ENCODE measurements around the genes TEX52 and CRACR2A.

- PRO-cap, result no peak
Observed at GRCh38 chr12:2250733-2251255, 198.0 kb downstream of the CACNA1C start.

- PRO-cap, result no peak
Observed at GRCh38 chr12:2295615-2296552, 243.1 kb downstream of the CACNA1C start.

DNA sequence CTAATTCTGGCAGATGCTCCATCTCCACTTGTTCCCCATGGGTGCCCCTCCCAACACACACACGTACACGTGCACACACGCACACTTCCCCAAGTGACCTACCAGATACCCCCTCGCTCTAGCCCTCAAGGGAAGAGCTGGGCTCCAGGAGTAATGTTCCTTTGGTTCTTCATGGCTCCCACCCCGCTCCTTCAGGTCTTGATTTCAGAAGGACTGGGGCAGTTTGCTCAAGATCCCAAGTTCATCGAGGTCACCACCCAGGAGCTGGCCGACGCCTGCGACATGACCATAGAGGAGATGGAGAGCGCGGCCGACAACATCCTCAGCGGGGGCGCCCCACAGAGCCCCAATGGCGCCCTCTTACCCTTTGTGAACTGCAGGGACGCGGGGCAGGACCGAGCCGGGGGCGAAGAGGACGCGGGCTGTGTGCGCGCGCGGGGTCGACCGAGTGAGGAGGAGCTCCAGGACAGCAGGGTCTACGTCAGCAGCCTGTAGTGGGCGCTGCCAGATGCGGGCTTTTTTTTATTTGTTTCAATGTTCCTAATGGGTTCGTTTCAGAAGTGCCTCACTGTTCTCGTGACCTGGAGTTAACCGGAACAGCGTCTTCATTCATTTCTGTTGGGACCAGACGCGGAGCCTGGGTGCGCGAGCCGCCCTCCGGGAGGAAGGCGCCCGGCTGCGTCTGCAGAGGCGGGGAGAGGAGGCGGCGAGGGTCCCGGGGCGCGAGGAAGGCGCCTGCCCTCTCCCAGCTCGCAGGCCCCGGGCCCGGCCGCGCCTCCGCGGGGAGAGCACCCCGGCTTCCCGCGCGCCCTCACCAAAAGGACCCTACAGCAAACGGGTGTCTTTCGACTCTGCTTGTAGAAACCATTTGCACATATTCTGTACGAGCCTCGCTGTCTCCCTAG, 103.8 kb upstream of the FKBP4 start:
- PRO-cap, result no peak

GRCh38 chr12:2796917-2797538, 2.3 kb downstream of the FKBP4 start:
- PRO-cap, result no peak

GRCh38 chr12:2833758-2834372, 970 bp downstream of the NRIP2 start:
- PRO-cap, result no peak

- PRO-cap, result no peak
Observed at GRCh38 chr12:2856163-2857388, at the start of gene TEX52. Gene TEX52 (minus strand): TSS chr12:2857039.

GRCh38 chr12:2982309-2982794, 23.2 kb downstream of the TEAD4 start:
- PRO-cap, result no peak

DNA sequence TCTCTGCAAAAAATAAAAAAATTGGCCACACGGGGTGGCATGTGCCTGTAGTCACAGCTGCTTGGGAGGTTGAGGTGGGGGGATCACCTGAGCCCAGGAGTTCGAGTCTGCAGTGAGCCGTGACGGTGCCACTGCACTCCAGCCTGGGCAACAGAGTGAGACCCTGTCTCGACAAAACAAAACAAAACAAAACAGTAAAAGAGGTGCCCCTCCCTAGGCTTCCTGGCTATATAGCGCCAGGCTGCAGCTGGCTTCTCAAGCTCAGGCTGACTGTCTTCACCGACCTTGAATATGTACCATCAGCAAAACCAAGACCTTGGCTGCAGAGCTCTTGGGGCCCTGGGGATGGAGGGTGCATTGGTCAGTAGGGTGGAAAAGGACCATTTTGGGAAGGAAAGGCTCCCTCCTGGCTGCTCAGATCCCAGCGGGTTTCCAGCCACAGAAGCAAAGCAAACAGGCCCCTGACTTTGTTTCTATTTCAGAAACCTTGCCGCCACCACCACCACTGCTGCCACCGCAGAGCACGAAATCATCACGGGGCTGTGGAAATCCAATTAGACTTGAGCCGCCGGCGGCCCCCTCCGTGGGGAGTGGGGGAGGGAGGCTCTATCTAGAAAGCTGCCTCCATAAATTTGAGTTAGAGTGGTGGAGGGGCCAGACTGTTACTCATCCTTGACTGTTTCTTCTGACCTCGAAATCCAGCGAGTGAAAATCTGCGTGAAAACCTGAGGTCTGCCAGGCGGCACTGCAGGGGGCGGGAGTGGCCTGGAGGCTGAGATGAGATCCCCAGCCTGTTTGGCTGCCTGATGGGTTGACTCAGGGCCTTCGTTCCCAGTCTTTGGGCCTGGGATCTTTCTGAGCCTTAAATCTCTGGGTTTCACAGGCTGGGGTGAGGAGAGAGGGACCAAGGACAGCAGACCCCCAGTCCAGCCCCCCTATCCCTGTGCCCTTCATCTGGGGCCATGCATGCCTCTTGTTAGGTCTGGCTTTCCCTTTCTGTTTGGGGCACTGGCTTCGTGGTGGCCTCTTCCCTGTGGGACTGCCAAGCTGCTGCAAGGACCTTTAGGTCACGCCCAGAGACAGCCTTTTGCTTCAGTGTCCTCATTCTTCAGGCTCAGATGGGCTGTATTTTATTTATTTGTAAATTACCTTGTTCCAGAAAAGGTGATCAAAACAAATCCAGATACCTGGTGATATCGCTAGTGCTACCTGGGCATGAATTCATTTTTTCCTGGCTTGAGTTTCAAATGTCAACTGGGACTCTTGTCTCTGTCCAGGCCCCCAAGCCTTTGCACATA, 29.9 kb downstream of the TSPAN9 start:
- PRO-cap, result no peak

DNA sequence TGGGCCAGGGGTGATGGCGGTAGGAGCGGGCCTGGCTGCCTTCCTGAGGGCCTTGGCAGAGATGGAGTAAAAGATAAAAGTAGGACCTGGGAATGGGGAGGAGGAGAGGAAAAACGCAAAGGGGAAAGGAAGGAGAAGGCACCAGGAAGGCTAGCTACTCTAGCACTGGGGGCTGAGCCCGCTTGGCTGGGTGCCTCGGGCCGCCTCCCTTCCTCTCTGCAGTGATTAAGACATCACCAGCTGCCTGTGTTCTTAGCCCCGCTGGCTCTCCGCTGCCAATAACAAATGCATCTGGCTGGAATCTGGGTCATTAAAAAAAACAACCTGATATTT, 141.3 kb downstream of the TSPAN9 start:
- PRO-cap, result no peak

GRCh38 chr12:3231196-3232053, 154.2 kb downstream of the TSPAN9 start:
- PRO-cap, result no peak

DNA sequence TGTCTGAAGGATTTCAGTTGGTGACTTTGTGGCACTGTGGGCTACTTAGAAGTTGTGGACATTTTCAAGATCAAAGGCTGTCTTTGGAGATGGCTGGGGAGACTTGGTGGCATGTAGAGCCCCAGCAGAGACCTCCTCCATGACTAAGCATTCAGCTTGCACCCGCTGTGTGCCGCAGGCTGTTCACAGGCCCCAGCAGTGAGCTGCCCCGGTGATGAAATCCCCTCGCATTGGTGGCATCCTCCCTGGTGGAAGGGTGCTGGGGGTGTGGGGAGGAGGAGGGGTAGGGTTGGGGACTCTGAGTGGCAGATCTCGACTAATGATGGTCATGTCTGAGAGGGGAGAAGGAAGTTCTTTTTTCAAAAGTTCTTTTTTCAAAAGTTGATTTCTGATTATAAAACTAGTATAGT, 173.9 kb downstream of the TSPAN9 start:
- PRO-cap, result no peak

DNA sequence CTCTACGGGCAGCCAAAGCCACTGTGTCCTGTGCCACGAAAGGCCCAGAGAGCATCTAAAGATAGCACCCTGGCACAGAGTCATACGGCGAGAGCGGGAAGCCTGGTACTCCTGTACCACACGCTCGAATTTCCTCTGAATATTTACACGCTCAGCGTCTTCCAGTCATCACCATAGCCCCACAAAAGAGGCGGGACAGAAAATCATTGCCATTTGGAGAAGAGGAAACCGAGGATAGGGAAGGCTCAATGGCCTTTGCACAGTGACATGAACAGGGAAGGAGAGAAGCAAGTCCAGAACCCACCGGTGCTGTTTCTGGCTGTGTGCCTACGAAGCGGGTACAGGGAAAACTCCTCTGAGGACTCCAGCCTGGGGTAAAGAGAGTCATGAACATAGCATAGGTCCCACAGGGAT, 39.7 kb downstream of the PRMT8 start:
- PRO-cap, result no peak

DNA sequence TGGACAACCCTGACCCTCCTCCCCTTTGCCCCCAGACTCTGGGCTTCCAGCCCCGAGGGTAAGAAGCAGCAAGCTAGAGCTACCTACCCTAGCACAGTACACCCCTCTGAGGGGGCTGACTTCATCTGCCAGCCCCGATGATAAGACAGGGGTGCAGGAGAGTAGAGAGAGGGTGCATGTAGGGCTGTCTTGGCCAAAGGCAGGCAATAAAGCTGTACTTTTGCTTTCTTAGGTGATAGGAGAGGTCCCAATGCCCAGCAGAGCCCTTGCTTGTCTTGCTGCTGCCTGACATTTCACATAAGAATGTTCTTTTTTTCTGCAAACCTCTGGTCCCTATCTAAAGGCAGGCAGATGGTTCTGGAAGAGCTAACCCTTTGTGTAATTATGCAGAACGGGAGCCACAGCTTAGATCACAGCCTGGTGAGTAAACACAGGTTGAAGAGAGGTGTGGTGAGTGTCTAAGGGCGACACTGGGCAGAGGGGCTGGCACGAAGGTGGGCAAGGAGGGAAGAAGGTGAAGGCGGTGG, 42.6 kb downstream of the PRMT8 start:
- PRO-cap, result no peak

DNA sequence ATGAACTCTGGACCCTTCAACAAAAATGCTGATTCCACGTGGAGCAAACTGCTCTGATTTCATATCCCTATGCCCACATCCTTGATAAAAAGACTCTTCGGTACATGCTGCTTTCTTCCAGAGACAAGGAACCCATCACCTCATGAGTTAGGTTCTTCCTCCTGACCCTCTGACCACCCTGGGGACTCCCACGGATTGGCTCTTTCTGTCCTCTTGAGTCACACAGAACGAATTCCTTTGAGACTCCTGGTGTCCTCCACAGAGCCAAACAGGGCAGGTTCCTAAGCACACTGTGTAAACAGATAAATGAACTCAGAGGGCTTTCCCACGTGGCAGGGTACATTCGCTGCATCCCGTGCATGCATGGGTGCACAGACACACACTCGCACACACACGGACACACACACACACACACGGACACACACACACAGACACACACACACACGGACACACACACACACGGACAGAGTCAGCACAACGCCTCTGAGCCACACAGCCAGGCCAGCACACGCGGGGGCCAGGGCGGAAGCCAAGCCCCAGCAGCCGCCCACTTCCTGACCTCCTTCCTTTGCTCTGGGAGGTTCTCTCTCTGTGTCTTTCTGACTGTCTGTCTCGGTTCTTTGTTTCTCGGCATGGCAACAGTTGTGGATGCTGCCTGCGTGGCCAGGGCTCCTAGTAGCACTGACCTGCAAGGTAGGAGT, 818 bp downstream of the CRACR2A start:
- PRO-cap, result no peak

DNA sequence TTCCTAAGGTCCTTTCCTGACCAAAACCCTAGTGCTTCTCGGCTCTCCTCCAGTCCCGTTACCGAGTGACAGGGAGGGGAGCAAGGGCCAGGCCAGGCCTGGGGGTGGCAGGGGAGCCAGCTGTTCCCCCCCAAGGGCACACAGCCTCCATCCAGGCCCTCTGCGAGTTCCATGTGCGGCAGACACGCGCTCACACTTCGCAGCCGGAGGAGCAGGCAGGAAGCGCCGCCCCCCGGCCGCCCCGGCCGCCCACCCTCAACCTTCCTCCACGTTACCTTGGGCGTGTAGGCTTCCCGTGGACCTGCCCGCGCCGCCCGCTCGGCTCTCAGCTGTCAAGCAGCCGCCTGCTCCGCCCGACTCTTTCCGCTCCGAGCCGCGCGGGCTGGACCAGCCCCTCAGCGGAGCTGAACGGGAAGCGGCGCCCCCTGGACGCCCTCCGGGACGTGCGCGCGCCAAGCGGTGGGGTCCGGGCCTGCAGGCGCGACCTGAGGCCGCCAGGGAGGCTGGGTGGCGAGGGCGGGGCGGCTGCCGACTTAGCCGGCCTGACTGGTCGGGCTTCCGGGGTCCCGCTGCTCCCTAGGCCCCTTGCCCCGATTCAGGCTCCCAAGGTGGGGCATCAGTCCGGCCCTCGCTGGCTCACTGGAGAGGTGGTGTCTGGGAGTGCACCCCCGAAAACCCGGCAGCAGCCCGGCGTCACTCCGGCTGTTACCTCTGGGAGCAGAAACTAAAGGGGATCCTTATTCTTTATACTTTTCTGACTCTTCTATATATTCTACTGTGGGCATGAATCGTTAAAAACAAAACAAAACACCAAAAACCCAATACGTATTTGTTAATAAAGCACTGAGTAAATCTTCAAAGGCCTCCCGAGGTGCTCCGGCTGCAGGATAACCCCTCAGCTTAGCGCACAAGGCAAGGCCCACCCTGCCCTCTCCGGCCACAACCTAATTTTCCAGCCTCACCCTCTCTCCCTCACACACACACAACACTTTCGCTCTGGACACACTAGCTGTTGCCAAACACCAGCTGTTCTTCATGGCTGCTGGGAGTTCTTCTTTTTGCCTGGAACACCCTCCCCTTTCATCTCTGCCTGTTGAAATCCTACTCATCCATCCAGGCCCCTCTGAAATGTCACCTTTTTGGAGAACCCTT, at the start of gene CRACR2A:
CRACR2A (minus strand) TSS at position 370 of the 1,152 bp plus-strand sequence.
- PRO-cap, result no peak

DNA sequence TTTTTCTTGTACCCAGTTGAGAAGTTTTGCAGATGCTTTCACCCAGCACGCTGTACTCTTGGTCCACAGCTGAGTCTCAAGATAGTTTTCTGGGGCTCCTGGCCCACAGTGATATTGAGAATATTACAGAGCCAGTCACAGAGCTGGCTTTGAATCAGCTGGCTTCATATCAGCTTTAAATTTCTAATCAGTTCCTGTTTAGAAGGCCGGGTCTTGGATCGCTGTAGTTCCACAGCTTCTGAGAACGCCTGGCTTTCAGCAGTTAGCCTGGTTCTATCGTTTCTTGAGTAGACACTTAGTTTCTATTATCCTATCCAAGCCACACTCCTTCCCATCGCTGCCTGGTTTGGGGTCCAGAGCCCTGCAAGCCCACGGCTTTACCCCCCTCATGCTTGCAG, 32.5 kb upstream of the PARP11 start:
- PRO-cap, result no peak

DNA sequence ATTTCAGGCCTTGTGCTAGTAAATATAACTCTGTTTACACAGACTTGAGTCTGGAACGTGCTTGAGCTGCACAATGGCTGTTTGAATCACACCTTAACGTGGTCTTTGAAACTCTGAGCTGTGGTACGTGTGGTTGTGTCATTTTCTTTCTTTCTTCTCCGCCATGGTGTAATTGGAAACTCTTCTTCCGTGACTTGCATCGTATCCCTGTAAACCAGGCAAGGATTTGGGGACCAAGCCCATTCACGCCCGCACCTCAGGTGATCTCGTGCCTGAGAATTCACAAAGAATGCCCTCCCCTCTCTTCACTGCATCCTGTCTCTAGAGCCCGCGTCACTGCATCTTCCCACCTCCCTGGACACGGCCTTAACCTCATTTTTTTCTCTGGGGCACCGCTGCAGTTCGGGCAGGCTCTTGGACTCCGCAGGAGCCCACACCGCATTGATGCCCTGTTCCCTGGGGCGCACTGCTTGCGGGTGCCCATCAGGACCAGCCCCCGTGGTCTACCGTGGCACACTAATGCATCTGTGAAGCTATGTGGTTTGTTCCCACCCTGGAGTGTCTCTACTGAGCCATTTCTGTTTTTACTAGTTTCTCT, 78.4 kb upstream of the PARP11 start:
- PRO-cap, result no peak

DNA sequence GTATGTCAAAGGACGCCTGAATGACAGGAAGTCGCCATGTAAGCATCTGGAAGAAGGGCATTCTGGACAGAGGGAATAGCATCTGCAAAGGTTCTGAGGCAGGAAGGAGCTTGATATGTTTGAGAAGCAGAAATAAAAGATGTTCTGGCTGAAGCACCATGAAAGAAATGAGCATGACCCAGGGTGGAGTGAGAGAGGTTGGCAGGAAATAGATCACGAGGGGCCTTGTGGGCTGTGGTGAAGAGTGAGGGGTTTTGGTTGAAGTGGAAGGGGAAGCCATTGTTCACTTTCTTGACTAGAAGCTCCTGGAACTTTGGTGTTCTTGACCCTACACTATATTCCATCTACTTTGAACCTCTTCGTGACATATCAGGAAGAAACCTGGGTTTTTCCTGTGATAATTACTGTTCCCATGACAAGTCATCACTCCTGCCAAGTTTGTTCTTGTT, 99.4 kb upstream of the PARP11 start:
- PRO-cap, result no peak

GRCh38 chr12:3999049-3999958, 126.1 kb upstream of the PARP11 start:
- PRO-cap, result no peak

DNA sequence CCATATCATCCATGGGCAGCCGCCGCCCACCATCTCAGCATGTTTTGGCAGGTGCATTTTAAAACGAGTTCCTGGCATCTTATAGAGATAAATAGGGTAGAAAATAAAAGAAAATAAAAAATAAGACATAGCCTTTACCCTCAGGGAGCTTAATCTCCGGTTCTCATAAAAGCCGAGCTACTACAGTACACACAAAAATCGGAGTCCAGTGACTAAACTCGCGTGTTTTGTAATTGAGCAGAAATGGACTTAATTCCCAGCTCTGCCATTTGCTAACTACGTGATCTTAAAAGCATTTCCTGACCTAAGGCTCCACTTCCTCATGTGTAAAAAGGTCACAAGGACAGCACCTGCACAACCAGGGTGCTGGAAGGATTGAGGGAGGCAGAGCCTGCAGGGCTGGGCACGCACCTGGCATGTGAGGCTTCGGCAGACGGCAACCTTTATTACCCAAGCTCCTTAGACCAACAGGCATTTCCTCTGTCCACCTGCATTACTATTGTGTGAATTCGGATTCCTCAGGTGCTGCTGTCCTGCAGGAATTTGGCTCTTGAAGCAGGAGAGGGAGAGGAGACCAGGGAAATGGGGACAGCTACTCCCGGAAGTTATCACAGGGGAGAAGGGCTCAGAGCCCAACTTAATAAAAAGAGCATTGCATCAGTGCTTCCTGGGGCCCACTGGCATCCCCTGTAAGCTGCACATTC, 157.4 kb upstream of the CCND2 start:
- PRO-cap, result no peak